Right lobe of liver (tissue), 4 donors: Measurements from ENCODE around the genes SPATA33, CDK10 and PRDM7.

DNA sequence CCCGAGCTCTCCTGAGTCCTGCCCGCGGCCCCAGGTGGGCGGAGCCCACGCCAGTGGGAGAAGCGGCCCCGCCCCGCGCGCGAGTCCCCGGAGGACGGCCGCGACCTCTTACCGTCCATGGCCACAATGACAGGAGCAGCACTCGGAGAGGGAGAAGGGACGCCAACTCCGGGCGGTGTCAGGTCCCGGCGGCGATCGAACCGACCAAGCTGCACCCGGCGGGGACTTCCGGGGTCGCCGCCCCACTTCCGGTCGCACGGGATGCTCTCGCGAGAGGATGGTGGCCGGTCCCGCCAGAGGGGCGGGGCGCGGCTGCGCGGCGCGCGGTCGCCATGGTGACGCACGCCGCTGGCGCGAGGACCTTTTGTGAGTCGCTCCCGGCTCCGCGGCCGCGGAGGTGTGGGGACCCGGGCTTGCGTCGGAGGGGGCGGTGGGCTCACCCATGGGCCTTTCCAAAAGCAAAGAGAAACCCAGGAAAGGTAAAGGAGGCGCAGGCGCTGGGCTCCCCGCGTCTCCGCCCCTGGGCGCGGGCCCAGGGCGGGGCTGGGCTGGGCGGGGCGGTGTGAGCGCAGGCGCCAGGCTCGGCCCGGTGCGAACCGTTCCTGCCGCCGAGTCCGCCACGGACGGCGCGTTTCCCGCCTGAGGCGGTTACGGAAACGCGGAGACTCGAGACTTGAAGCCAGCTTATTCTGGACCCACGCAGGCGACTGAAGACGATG lies at the start of gene SPATA33:
TSS of gene SPATA33 (plus strand) at position 367 of the 719 bp plus-strand sequence.
- PRO-cap, 4 experiments, result peak in 4 of 4 experiments; most common plus-strand start position 599 of the sequence (in 4); most common minus-strand start position 227 of the sequence (in 4)
- RAMPAGE, long total RNA, 2 experiments, result start-site peak on the plus strand in 2 of 2 experiments, centred at positions 339 to 600 of the sequence, 17 to 31 reads per replicate; start-site peak on the minus strand in 2 of 2 experiments, centred at positions 208 to 211 of the sequence, 192 to 235 reads per replicate

GRCh38 chr16:89686288-89687220 lies at the start of gene CDK10:
TSS of gene CDK10 (plus strand) at chr16:89686689.
- PRO-cap, 4 experiments, result peak in 4 of 4 experiments; most common plus-strand start chr16:89686978 (in 4); most common minus-strand start chr16:89686906 (in 2)
- RAMPAGE, long total RNA, 2 experiments, result start-site peak on the plus strand in 2 of 2 experiments, at chr16:89686686-89686708 at its widest, 445 to 480 reads per replicate; start-site peak on the minus strand in 2 of 2 experiments, at chr16:89686891-89686942 at its widest, 6 to 15 reads per replicate

GRCh38 chr16:89694848-89695260 lies 6.7 kb downstream of the SPATA2L start:
- PRO-cap, 4 experiments, result no peak in any of the 4 experiments
- RAMPAGE, long total RNA, 2 experiments, result no peak in any of the 2 experiments

DNA sequence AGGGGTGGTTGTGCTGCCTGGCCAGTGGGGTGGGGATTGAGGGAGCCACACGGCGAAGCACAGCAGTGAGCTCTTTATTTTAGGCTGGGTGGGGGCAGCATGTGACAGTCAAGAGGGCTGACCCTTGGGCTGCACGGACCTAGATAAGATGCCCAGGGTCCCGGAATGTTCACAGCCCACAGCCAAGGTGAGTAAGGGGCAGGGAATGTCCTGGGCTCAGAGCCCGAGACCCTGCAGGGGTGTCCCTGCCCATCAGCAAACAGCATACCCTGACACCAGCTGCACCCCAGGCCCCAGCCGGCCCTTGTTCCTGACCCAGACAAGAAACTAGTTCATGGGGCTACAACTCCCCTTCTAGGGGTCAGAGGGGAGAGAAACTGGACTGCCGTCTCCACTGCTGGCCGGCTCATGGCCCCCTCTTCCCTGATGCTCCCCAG lies 5.6 kb upstream of the SPATA2L start:
- PRO-cap, 4 experiments, result no peak in any of the 4 experiments
- RAMPAGE, long total RNA, 2 experiments, result no peak in any of the 2 experiments

GRCh38 chr16:89741538-89742199 lies 20.3 kb downstream of the ZNF276 start:
- PRO-cap, 4 experiments, result peak in 2 of 4 experiments; most common plus-strand start chr16:89741666 (in 2)
- RAMPAGE, long total RNA, 2 experiments, result no peak in any of the 2 experiments

DNA sequence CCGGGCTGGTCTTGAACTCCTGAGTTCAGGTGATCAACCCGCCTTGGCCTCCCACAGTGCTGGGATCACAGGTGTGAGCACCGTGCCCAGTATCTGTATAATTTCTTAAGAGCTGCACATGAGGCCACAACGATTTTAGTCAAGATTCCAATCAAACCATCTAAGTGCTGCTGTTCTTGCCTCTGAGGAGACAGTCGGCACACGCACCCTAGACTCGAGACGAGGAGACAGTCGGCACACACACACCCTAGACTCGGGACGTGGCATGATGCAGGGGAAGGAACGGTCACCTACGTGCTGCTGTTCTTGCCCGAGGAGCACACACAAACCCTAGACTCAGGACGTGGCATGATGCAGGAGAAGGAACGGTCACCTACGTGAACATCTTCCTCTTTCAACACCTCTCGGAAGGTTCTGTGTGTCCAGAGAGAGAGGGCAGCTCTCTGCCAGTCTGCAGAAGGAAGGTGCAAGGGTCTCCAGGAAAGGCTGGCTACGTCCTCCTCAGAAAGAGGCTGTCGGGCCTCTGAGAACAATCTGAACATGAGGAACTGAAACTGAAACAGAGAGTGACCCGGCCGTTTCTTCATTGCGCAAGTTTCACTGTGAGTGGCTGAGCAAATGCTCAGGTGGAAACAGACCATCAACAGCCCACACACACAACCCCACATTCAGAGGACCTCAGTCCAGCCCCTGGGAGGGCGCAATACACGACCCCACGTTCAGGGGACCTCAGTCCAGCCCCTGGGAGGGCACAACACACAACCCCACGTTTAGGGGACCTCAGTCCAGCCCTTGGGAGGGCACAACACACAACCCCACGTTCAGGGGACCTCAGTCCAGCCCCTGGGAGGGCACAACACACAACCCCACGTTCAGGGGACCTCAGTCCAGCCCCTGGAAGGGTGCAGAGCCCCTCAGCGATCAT lies 43.4 kb downstream of the ZNF276 start:
- PRO-cap, 4 experiments, result peak in 4 of 4 experiments; most common plus-strand start position 617 of the sequence (in 3); most common minus-strand start position 525 of the sequence (in 2)
- RAMPAGE, long total RNA, 2 experiments, result no peak in any of the 2 experiments

- PRO-cap, 4 experiments, result no peak in any of the 4 experiments
- RAMPAGE, long total RNA, 2 experiments, result no peak in any of the 2 experiments
Measured at GRCh38 chr16:89798478-89799533, 17.6 kb downstream of the FANCA start.

DNA sequence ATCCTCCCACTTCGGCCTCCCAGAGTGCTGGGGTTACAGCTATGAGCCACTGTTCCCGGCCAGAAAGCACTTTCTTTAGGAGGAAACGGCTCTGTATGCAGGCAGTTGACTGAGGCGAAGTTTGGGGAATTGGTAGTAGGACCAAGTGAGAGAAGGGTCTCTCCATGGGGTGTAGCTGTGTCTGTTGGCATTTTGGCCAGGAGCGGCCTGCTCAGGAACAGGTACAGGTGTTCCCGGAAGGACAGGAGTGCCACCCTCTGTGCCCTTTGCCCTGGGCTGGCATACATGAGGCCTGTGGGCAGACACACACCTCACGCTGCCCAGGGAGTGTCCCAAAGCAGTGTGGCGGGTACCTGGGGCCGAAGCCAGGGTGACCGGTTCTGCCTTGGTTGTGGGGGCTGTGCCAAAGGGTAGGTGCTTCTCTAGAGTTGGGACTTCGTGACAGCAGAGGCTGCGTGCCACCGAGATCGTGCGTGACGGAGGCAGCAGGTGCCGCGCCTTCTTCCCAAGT lies 20.1 kb upstream of the TCF25 start:
- PRO-cap, 4 experiments, result no peak in any of the 4 experiments
- RAMPAGE, long total RNA, 2 experiments, result no peak in any of the 2 experiments

- PRO-cap, 4 experiments, result no peak in any of the 4 experiments
- RAMPAGE, long total RNA, 2 experiments, result no peak in any of the 2 experiments
Measured at GRCh38 chr16:89863020-89863540, 10.3 kb upstream of the TCF25 start.

- PRO-cap, 4 experiments, result peak in 3 of 4 experiments; most common plus-strand start chr16:89874376 (in 1); most common minus-strand start chr16:89874603 (in 2)
- RAMPAGE, long total RNA, 2 experiments, result no peak in any of the 2 experiments
Measured at GRCh38 chr16:89874134-89874977, 964 bp downstream of the TCF25 start.

GRCh38 chr16:90077189-90078206 lies at the start of gene PRDM7:
TSS of gene PRDM7 (minus strand) at chr16:90077331.
- PRO-cap, 4 experiments, result peak in 4 of 4 experiments; most common plus-strand start chr16:90077657 (in 3); most common minus-strand start chr16:90077319 (in 3)
- RAMPAGE, long total RNA, 2 experiments, result no peak in any of the 2 experiments

GRCh38 chr16:90168375-90168720 lies 91.2 kb upstream of the PRDM7 start:
- PRO-cap, 4 experiments, result peak in 1 of 4 experiments; most common minus-strand start chr16:90168494 (in 1)
- RAMPAGE, long total RNA, 2 experiments, result no peak in any of the 2 experiments